ENCODE results near the genes MYF6, LRRIQ1 and DCN.

- PRO-cap = no peak
- RAMPAGE, long total RNA, 4 experiments = no peak in any of the 4 experiments
Measured at GRCh38 chr12:80400396-80400802, 43.6 kb upstream of the PTPRQ start.

DNA sequence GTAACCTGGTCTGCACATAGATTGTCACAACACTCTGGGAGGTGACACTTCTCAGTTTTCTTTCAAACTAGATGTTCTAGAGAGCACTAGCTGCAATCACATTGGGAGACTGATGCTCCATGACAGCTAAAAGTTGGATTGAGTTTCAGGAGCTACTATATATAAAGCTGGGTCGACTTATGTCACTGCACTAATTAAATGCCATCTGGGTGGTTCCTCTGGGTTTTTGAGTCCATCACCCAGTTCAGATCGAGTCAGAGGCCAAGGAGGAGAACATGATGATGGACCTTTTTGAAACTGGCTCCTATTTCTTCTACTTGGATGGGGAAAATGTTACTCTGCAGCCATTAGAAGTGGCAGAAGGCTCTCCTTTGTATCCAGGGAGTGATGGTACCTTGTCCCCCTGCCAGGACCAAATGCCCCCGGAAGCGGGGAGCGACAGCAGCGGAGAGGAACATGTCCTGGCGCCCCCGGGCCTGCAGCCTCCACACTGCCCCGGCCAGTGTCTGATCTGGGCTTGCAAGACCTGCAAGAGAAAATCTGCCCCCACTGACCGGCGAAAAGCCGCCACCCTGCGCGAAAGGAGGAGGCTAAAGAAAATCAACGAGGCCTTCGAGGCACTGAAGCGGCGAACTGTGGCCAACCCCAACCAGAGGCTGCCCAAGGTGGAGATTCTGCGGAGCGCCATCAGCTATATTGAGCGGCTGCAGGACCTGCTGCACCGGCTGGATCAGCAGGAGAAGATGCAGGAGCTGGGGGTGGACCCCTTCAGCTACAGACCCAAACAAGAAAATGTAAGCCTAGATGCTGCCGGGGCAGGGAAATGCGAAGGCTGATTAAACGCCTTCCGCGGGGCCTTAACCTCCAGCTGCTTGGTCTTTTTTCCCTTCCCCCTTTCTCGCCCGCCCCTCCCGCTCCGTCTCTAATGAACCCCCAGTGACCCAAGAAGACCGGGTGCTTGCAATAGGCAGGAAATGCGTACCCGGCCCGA lies at the start of gene MYF6:
TSS of gene MYF6 (plus strand) at position 190 of the 991 bp plus-strand sequence.
- PRO-cap = no peak
- RAMPAGE, long total RNA, 4 experiments = no peak in any of the 4 experiments

GRCh38 chr12:82659899-82660246 lies 26.8 kb upstream of the TMTC2 start:
- PRO-cap = no peak
- RAMPAGE, long total RNA, 4 experiments = no peak in any of the 4 experiments

- PRO-cap = bidirectional peak, plus-strand start at chr12:82687816, minus-strand start at chr12:82687808
- RAMPAGE, long total RNA, 4 experiments = no peak in any of the 4 experiments
Measured at GRCh38 chr12:82687697-82687976, 931 bp downstream of the TMTC2 start.

DNA sequence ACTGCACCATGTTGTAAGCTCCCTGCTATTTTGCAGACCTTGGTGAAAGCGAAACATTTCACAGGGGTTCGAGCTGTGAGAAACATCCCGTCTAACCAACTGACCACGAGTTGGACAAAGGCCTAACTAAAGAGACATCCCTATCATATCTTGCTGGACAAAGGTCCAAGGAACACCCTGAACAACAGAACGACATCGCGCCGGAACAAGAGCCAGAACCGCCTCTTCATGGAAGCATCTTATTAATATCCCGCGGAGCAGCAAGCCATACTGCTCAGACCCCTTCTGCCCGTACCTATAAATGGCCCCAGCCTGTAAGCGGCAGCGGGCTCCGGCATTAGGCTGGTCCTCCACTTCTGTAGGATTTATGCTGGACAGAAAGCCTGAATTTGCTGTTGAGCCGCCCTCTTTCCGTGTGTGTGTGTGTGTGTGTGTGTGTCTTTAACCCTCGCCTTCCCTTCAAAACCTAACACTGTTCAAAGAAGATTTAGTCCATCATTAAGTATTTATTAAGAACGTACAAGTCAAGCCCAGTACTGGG lies 2.0 kb downstream of the SLC6A15 start:
- PRO-cap = no peak
- RAMPAGE, long total RNA, 4 experiments = no peak in any of the 4 experiments

DNA sequence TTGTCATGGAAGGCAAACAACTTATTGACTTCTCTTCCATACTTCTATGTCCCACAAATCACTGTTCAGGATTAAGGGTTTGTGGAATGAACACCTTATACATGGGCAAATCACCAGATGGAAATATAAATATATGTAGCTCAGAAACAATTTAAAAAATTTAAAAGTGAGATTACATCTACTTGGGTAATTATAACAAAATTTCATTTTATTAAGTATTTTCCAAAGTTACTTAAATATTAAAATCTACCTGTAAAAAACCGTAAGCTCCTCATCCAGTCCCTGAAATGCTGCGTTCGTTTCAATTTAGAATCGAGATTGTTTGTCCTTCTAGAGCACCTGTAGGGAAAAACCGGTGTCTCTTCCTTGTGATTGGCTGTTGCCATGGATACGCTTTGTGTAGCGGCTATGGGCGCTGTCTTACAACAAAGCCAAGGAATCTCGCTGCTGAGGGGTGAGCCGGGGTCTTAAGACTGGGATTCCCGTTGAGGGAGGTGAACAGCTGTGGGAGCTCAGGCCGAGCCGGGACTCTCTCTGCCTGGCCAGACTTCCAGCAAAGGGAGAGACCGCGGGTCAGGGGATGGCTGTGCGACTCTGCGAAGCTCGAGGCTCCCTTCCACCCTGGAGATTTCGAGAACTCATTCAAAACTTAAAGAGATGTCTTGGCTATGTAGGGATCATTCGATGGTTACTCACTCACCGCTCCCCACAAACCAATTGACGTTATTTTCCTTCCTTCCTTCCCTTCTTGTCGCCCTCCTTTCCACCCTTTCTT lies at the start of gene LRRIQ1:
TSS of gene LRRIQ1 (plus strand) at position 398 of the 775 bp plus-strand sequence.
- PRO-cap = no peak
- RAMPAGE, long total RNA, 4 experiments = no peak in any of the 4 experiments

GRCh38 chr12:86119332-86119630 lies 136.9 kb downstream of the MGAT4C start:
- PRO-cap = no peak
- RAMPAGE, long total RNA, 4 experiments = no peak in any of the 4 experiments

- PRO-cap = no peak
- RAMPAGE, long total RNA, 4 experiments = no peak in any of the 4 experiments
Measured at GRCh38 chr12:88134112-88134903, 7.6 kb downstream of the CEP290 start.

GRCh38 chr12:89244478-89245631 lies 107.4 kb downstream of the DUSP6 start:
- PRO-cap = no peak
- RAMPAGE, long total RNA, 4 experiments = no peak in any of the 4 experiments

- PRO-cap = no peak
- RAMPAGE, long total RNA, 4 experiments = no peak in any of the 4 experiments
Measured at GRCh38 chr12:89280720-89281142, 71.6 kb downstream of the DUSP6 start.

DNA sequence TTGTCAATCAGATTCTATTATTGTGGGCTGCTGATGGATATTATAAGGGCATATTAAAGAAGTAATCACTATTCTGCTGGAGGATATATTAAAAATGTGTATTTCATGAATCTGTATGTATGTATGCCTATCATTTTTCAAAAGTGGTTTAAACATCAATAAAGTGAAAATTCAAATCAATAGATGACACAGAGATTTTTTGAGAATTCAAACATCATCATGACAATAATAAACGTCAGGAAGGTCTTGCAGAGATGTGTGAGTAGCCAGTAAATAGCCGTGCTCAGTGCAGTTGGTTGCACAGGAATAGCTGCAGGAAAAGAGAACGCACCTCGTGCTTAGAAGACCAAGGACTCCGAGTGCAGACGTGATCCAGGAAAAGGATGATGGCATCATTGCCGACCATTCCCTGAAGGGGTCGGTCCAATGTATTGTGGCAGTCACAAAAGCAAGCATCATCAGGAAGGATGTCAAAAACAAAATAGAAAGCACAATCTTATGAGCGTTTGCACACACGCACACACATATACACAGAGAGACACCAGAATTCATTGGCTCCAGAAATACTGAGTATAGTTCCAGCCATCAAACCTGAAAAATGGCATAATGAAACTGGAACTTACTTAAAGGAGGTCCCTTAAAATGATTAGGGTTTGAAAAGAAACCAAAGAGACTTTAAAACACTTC lies 12.8 kb downstream of the DUSP6 start:
- PRO-cap = no peak
- RAMPAGE, long total RNA, 4 experiments = no peak in any of the 4 experiments

DNA sequence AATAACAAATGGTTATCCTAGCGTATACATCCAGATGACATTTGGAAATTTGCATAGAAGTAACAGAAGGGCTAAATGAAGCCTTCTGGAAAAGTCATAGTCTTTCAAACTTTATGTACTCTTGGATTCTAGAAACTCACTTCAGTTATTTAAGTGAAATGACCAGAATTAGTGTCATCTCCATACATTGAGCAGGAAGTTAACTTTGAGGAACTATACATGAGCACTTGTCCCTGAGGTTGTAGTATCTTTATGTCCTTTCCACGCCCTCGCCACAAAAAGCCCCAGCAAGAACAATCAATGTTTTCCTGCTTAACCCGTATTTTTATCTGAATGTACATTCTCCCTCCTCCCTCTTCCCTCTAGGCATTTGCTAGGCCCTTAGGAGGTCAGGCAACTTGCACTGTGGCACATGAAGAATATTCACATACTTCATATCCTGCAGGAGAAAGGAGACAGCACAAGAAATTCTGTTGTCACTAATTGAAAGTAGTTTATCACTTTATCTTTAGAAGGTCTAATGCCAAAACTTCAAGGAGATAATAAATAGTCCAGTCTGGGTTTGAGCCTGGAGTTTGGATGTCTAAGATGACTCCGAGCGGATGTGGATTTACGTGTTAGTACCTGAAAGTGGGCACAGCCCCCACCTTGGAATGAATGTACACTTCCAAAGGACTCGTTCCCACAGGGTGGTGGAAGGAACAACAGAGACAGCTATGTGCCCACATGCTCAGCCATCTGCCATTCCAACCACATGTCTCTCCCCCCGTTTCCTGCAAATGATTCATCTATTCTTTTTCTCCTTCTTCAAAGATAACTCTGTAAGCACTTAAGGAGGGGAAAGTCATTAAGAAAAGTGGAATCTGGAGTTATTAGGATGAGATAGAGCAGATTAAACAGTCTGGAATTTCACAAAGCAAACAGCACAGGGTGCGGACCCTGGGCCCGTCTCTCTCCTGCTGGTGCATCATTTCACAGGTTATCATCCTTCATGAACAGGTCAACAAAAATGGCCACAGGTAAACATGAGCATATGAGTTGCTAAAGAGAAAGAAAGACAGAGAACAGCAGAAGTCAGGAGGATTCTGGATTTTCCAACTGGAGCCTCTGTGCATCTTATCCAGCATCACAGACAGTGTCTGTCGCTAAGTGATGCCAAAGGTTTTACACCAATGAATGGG lies 18.4 kb upstream of the DUSP6 start:
- PRO-cap = no peak
- RAMPAGE, long total RNA, 4 experiments = no peak in any of the 4 experiments

- PRO-cap = no peak
- RAMPAGE, long total RNA, 4 experiments = no peak in any of the 4 experiments
Measured at GRCh38 chr12:89391056-89391318, 38.7 kb upstream of the DUSP6 start.

- PRO-cap = no peak
- RAMPAGE, long total RNA, 4 experiments = no peak in any of the 4 experiments
Measured at GRCh38 chr12:89453925-89454951, 70.4 kb downstream of the GALNT4 start.

DNA sequence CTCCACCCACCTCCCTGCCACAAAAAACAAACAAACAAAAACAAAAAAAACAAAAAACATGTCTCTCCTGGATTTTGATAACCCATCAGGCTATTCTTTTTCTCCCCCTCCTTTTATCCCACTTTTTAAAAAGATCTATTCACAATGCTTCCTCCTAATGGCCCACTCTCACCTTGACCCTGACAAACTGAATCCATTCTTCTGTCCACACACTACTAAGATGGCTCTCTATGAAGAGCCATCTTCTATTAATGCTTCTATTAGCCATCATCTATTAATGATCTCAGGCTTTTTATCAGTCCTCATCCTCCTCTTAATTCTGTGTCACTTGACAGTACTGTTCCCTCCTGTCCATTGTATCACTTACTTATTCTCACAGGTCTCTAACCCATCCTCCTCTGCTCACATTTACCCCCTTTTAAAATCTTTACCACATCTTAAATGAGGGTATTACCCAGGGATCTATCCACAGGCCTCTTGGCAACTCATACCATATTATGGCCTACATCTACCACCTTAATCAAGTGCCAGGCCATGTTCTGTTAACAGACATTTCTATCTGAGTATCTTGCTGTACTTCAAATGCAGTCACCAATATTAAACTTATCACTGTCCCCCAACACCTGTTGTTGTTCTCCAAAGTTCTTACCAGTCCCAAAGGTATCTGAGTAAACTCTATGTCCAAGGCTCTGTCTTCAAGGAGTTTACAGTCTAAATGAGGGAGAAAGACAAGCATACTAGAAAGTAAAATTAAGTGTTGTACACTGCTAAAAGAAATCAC lies 41.5 kb downstream of the ATP2B1 start:
- PRO-cap = no peak
- RAMPAGE, long total RNA, 4 experiments = no peak in any of the 4 experiments

- PRO-cap = no peak
- RAMPAGE, long total RNA, 4 experiments = no peak in any of the 4 experiments
Measured at GRCh38 chr12:89701076-89701473, 7.6 kb downstream of the ATP2B1 start.

GRCh38 chr12:89760655-89761173 lies 52.1 kb upstream of the ATP2B1 start:
- PRO-cap = no peak
- RAMPAGE, long total RNA, 4 experiments = no peak in any of the 4 experiments

GRCh38 chr12:91182490-91183340 lies at the start of gene DCN:
Gene DCN (minus strand): TSS chr12:91182817.
- PRO-cap = unidirectional peak, minus-strand start at chr12:91182817
- RAMPAGE, long total RNA, 4 experiments = no peak in any of the 4 experiments

- PRO-cap = no peak
- RAMPAGE, long total RNA, 4 experiments = no peak in any of the 4 experiments
Measured at GRCh38 chr12:91618168-91618723, 435.6 kb upstream of the DCN start.

DNA sequence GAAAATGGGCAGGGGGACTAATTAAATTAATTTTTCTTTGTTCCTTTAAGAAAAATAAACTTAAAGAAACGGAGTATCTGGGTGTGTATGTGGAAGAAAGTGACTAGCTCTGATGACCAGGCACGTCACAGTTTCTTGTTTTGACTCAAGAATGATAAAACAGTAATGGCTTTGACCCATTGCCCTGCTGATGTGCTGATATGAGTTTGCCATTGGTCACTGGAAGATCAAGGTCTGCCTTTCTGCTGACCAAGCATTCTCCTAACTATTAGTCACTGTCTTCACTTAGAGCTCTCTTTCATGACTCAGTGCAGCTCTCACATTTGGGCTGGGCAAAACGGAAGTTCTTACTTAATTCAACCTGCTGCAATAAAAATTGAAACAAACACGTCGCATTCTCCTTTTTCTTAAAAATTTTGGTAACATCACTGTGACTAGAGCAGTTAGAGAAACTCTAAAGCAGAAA lies 366.7 kb downstream of the BTG1 start:
- PRO-cap = bidirectional peak, plus-strand start at position 322 of the sequence, minus-strand start at position 101 of the sequence
- RAMPAGE, long total RNA, 4 experiments = no peak in any of the 4 experiments